Tibial artery (tissue), 1 donor: ENCODE results near the gene RGSL1.

- PRO-cap: no peak
Observed at GRCh38 chr1:179885407-179885721, 3.3 kb downstream of the TOR1AIP1 start.

- PRO-cap: no peak
Observed at GRCh38 chr1:179917343-179918046, 35.4 kb downstream of the TOR1AIP1 start.

DNA sequence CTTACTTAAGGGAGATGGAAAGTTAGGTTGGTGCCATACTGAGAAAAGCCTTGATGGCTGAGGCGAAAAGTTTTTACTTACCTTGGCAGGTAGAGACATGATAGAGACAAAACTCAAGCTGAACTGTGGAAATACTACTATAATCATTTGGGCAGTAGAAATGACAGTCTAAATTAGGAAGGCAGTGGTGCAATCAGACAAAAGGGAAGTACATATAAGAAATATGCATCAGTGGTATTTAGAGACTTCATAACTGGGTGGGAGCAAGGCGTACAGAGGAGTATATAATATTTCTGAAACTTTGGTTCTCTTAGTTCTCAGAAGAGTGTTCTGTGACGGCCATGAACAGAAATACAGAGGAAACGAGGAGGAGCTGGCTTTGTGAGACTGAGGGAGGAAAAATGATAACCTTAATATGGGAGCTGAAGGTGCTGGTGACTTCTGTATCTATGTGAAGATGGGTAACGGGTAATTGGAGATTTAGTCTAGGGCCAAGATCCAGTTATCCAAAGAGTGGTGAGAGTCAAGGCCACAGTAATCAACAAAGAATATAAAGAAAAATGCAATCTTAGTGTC lies 2.3 kb upstream of the CEP350 start:
- PRO-cap: no peak

DNA sequence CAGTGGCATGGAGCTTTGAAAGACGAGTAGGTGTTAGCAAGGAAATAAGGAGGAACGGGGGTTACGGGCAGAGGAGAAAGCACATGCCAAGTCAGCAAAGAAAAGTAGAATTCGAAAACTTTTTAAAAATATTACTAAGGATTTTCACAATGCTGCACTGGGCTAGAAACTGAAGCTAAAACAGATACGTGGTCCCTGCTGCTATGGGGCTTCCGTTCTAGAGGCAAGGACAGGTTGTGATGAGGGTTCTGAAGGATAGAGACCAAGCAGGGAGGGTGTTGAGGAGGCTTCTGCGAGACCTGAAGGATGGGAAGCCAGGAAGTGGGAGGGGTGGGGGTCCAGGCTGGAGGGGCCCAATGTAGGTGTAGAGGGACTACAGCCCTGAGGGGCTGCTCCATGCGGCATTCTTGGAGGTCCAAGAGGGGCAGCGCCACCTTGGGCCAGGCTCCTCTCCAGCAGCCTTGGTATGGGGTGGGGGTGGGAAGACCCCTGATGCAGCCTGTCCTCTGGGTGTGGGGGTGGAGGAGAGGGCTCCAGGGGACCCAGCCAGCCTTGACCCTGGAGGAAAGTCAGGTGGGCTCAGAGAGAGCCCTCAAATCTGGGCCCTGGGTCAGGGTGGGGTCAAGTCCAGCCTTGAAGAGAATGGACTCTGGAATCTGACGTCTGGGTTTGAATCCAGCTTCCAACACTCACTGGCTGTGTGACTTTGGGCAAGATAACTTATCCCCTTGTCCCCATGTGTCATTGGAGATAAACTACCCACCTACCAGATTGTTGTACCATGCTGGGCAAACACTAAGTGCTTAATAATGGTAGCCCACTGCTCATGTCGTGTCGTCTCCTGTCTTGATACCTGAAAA lies 30.4 kb upstream of the LHX4 start:
- PRO-cap: no peak

GRCh38 chr1:180202252-180202702 lies 27.8 kb upstream of the LHX4 start:
- PRO-cap: no peak

DNA sequence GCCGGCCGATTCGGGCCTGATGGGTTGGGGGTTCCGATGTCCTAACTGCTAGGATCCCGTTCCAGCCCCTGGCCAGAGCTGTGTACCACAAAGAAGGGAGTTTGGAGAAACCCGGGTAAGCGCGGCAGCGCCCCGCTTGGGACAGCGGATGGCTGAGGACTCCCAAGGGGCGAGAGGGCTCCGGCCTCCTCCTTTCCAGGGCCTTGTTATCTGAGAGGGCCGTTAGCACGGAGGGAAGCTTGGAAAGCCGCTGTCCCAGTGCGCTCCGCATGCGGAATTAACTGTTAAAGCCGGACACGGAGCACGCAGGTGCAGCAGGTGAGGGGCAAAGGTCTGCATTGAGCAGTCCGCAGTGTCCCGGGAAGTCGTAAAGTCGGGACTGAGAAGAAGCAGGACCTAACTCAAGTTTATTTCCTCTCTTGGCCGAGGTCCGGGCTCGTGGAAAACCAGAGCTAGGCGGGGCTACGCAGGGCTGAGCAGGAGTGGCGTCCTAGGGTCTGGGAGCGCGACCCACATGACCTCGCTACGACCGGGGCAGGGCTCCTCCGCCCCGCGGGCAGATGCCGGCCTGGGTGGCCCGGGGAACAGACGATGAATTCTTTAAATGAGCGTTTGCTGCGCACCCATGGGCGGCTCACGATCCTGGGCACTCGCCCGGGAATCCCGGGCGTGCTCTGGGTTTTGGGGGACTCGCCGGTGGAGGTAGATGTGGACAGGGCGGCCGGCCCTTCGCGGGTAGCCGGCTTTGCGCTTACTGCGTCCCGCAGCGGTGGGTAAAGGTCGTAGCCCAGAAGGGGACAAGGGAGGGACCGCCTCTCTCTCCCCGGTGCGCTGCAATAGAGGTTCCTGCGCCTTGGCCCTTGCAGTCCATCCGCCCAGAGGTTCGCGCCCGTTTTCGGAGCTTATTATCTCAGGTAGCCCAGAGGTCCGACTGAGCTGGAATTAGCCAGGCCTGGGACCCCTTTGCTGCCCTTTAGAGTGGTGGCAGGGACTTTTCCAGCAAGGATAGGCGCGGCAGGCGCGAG lies 4.6 kb downstream of the LHX4 start:
- PRO-cap: no peak

DNA sequence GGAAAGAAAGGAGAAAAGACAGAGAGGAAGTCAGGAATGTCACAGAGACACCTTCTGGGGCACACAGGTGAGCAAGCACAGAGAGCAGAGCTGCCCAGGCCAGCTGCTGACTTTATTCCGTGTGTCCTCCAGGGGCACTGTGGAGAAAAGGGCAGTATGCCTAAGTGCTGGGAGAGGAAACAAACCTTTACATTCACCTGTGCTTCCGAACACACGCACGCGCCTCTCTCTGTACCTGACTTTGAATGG lies 40.1 kb downstream of the LHX4 start:
- PRO-cap: no peak

- PRO-cap: no peak
Observed at GRCh38 chr1:180912123-180912681, 495 bp upstream of the KIAA1614 start.

- PRO-cap: unidirectional peak, minus-strand start at chr1:180913739
Observed at GRCh38 chr1:180913681-180914019, 953 bp downstream of the KIAA1614 start.

DNA sequence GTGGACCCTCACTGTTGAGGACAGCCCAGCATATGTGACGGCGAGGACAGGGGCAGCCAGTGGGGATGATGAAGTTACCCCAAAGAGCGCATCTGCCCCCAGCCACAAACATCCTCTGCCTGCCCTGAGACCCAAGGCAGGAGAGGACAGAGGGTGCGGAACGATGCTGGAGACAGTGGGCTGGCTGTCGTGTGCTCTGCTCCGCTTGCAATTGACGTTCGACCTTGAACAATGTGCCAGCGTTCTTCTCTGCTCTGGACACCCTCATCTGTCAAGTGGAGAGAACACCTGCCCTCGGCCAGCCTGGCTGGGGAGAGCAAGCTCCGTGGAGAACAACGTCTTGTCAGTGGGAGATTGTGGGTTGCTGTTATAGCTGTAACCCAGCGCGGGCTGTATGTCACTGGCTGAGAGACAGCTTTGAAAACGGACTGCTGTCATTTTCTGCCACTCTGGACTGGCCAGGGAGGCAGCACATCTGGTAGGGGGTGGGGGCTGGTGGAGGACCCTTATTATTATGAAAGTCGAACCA lies 14.6 kb downstream of the KIAA1614 start:
- PRO-cap: no peak

- PRO-cap: bidirectional peak, plus-strand start at chr1:181033397, minus-strand start at chr1:181033272
Observed at GRCh38 chr1:181033032-181033561, 686 bp upstream of the MR1 start.

DNA sequence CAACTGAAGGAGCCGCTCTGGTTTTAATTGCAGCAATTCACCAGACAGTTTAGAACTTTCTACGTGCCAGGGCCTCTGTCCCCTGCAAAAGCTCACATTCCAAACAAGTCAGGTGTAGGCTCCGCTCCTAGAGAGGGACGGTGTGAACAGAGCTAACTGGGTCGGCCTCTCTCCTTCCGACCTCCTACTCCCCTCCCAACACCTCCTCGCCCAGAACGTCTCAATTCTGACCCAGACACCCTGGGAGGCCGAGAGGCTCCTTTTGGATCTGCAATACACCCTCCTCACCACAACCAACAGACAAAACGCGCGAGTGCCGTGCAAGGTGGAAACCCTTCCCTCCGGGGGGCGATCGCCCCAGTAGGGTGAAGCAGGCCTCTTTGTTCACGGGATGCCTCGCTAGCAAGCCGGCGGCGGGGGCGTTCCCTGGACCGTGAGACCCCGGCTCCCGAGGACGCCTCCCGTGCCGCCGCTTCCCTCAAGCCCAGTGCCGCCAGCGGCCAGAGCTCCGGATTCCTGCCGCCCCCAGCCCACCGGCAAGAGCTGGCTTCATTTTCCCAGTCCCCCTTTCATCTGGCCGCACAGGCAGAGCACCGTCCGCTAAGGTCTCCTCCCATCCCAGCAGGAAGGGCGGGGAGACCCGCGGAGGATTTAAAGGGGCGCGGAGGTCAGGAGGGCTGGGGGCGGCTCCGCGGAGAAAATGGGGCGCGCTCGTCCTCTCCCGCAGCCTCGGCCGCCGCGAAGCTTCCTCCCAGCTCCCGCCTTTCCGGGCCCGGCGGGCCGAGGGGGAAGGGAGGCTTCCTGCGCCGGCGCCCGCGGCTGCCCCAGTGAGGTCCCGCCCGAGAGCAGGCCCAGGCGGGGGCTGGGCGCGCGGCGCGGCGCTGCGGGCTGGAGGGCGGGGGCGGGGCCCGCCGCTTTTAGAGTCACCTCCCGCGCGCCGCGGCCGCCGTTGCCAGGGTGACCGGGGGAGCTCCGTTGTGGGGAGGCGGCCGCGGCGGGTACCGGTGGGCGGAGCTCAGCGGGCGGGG lies 16.3 kb downstream of the IER5 start:
- PRO-cap: unidirectional peak, plus-strand start at position 303 of the sequence; bidirectional peak, plus-strand start outside the sequence, minus-strand start at position 740 of the sequence

DNA sequence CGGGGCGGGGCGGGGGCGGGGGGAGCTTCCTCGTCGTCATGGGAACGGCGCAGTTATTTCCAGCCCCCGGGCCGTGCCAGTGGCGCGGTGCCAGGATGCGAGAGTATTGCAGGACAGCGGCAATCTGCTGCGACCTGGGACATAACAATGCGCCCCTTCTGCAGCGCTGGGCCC lies 16.9 kb downstream of the IER5 start:
- PRO-cap: bidirectional peak, plus-strand start at position 82 of the sequence, minus-strand start outside the sequence

- PRO-cap: no peak
Observed at GRCh38 chr1:181141339-181142031, 53.0 kb downstream of the IER5 start.

DNA sequence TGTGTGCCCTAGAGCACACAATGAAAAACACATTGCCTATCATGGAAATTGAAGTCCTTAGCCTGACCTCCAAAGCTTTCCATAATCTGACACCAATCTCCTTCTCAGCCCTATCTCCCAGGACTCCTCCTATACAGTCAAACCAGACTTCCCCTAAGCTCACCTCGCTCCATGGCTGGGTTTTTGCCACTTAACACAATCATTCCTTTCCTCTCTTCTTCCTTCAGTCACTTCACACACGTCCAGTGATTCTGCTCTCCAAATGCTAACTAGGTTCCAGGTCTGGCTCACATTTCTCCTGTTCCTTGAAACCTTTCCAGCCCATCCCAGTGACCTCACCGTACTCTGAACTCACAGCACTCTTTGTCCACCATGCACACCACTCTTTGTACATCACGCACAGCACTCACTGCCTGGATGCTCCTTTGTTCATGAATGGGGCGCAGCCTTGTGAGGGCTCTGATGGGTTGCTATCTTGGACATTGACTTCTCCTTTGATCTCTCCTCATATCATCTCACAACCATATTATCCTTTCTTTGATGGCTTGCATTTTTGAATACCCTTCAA lies 98.4 kb downstream of the GLUL start:
- PRO-cap: no peak

- PRO-cap: no peak
Observed at GRCh38 chr1:182449999-182450429, at the start of gene RGSL1. TSS of gene RGSL1 (plus strand) at chr1:182450146.

DNA sequence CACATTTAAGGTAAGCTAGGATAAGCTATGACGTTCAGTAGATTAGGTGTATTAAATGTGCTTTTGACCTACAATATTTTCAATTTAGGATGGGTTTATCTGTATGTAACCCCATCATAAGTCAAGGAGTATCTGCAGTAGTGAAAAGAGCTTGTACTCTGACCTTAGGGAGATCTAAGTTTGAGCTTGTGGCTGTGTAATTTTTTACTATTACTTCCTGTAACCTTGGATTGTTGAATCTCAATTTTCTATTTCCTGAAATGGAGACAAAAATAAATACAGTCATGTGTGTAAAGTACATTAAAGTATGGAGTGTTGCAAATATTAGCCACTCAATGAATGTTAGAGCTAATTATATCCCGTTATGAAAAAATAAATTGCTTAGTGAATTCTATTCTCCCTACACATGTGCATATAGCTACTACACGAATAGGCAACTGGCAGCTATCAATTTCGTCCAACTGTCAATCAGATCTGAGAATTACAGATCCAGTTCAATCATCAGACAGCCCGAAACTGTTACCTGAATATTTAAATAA lies 936 bp downstream of the RNASEL start:
- PRO-cap: no peak

DNA sequence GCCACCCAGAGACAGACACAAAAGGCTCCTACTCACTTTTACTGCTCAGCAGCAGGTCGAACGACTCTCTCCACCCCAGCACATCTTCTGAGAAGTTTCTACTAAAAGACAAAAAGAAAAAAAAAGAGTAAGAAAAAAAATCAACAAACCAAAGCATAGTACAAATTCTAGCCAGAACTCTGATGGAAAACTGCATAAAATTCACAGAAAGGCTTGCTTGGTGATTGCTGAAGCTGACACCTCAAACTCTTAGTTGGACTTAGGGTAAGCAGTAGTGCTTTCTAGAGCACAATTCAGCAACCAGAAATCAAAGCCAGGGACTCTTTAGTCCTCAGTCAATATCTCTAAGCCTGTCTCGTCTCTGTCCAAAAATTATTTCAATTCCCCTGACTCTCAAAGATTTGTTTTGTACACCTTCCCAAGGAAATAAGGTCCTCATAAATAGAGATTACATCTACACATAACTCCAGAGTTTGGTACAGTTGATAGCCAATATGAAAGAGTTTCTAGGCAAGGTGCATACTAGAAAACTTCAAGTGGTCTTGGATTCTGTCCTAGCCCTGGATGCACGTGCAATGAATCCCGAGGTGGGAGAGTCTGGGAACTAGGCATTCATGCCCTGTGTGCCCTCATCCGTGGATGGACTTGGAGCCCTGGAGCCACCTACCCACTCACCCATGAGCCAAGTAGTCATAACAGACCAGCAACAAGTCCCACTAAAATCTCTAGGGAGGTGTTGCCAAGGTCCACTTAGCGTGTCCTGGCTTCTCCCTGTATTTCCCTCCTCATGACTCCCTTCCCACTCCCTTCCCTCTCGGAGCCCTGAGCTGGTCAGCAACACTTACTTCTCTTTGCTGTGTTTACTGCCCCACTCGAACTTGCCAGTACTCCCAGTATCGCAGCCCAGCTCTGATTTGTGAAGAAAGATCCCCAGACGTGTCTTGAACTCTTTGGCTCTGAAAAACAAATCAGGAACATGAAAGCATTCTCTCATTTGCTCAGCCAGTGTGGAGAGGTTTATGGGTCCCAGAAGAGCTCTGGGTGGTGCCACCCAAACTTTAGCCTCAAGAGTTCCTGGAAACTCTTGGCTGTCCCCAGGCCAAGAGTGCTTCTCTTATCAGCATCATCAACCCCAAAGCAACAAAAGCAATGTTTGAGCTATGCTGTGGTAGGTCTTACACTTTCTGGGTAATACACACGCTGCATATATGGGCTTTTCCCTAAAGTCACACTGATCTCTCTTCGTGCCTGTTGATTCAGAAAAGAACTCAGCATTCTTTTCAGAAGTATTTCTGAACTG lies 1.4 kb downstream of the RGS16 start:
- PRO-cap: no peak

DNA sequence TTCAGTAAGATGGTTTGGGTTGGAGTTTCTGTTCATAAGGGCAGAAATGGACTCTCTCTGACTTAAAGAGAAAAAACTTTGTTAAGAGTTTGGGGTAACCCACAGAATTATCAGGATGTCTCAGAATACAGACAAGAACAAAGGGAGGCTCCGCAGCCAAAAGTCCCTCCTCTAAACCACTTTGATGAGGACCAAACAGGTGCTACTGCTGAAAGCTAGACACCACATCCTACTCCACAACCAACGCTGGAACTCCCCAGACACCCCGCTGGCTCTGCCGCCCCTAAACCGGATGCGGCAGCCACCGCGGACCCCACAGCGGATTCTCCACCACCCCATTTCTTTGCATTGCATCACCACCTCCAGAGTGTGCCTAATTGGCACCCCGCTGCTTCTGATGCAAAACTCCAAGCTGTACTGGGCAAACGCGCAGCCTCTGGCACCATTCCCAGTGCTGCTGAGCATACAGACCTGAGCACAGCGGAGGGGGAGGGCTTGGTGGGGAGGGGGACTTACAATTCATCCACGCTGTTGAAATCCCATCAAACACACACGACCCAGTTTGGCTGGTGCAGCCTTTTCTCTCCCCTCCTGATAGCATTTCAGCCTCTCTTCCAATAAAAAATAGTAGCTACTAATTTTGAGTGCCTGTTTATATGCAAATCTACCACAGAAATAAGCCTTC lies 11.9 kb upstream of the RGS16 start:
- PRO-cap: no peak

GRCh38 chr1:182872175-182873022 lies 33.3 kb downstream of the DHX9 start:
- PRO-cap: no peak